Iris pigment epithelial cell (primary cell): ENCODE results near the genes SLC2A13 and PDZRN4.

DNA sequence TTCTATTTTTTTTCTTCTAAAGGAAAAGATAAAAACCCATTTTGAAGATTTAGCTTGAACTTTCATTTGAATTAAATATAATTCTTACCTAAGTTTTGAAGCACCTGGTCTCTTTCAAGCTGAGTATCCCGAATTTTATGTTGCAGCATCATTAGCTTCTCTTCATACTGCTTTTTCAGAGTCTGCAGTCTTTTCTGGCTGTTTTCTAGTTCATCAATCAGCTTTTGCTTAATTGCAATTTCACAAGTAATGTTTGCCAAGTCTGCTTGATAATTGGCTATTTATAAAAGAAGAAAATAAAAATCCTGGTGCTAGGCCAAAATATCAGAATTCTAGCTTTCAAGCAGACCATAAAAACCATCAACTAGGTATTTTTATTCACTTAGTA, 102.1 kb downstream of the KIF21A start:
- RRBS, result no CpG with 5 or more reads among the region's 1 CpG

DNA sequence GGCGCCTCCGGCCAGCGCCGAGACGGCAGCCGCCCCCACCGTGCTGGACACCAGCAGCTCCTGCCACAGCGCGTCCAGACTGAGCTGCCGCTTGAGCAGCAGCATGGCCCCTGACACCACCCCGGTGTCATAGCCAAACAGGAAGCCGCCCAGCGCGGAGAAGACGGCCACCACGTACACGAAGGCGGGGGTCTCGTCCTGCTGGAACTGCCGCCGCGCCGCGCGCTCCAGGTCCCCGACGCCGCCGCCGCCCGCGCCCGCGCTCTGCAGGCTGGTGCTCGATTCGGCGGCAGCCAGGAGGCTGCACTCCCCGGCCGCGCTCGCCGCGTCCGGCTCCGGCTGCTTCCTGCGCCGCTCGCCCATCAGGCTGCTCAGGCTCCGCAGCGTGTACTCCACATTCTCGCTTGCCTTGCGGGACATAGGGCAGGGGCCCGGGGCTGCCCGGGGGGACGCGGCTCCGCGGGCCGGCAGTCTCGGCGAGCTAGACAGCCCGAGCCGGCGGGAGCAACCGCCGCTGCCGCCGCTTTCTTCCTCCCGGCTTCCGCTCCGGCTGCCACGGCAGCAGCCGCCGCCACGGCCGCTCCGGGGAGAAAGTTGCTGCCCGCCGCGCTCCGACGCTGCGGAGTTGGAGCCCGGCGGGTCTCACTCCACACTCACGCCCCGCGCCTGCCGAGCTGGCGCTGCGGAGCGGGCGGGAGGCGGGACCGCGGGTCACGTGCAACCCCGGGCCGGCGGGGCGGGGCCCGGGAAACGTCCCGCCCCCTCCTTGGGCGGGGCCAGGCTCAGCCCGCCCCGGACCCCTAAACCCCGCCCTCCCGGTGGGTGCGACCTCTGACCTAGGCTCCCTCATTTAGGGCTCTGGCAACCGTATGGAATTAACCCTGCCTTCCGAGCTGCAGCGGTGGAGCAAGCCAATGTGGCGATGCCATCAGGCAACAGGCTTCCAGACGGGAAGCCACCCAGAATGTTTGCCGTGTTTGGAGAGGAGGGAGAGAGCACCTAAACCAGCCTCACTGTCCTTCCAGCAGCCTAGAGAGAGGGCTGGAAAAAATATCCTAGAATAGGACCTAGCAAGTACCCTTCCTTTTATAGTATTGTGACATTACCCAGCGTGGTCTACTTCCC, at the start of gene SLC2A13:
SLC2A13 (minus strand) TSS at position 693 of the 1,125 bp plus-strand sequence.
- RRBS, result 1% methylated on average over 46 of the region's 117 CpGs

GRCh38 chr12:40156005-40156345, 50.1 kb upstream of the SLC2A13 start:
- RRBS, result no CpG with 5 or more reads among the region's 2 CpGs

GRCh38 chr12:40156389-40156798, 50.5 kb upstream of the SLC2A13 start:
- RRBS, result no CpG with 5 or more reads among the region's 1 CpG

GRCh38 chr12:41187906-41189052, at the start of gene PDZRN4:
PDZRN4 (plus strand) TSS chr12:41188320.
- RRBS, result 6% methylated on average over 7 of the region's 104 CpGs

DNA sequence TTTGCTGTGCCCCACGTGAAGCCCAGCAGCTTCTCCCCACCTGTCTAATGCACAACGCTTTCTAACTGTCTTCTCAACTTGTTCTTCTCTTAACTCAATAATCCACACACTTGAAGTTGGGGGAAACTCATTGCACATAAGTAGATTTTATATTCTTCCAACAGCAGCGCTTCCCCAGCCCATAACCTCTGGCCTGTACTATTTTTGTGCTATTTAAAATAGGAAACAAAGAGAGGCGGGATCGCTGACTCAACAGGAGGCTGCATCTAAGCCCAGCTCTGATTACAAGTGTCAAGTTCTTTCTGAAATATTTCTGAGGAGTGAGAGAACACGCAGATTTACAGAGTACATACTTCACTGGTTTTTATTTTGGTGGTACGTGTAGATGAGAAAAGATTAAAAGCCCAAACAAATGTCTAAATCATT, 226.6 kb downstream of the GXYLT1 start:
- RRBS, result no CpG with 5 or more reads among the region's 7 CpGs

DNA sequence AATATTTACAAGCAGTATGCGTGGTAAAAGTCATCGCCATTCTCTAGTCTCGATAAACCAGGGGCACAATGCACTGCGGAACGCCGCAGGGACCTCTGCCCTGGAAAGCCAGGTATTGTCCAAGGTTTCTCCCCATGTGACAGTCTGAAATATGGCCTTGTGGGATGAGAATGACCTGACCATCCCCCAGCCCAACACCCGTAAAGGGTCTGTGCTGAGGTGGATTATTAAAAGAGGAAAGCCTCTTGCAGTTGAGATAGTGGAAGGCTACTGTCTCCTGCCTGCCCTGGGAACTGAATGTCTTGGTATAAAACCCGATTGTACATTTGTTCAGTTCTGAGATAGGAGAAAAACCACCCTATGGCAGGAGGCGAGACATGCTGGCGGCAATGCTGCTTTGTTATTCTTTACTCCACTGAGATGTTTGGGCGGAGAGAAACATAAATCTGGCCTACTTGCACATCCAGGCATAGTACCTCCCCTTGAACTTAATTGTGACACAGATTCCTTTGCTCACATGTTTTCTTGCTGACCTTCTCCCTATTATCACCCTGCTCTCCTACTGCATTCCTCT, 62.1 kb downstream of the PPHLN1 start:
- RRBS, result no CpG with 5 or more reads among the region's 11 CpGs

- RRBS, result no CpG with 5 or more reads among the region's 3 CpGs
These were observed 90.9 kb downstream of the PPHLN1 start for GRCh38 chr12:42416697-42417388.

GRCh38 chr12:43858889-43859589, 23.2 kb downstream of the TMEM117 start:
- RRBS, result no CpG with 5 or more reads among the region's 7 CpGs

- RRBS, result no CpG with 5 or more reads among the region's 3 CpGs
These were observed 224.3 kb downstream of the TMEM117 start for GRCh38 chr12:44060061-44060689.

- RRBS, result 5% methylated on average over 5 of the region's 36 CpGs
These were observed 747 bp upstream of the NELL2 start for GRCh38 chr12:44876649-44877475.

GRCh38 chr12:44950813-44951417, 74.8 kb upstream of the NELL2 start:
- RRBS, result no CpG with 5 or more reads among the region's 30 CpGs

- RRBS, result no CpG with 5 or more reads among the region's 4 CpGs
These were observed 18.5 kb downstream of the ANO6 start for GRCh38 chr12:45234100-45235088.

- RRBS, result no CpG with 5 or more reads among the region's 3 CpGs
These were observed 39.1 kb downstream of the ARID2 start for GRCh38 chr12:45768214-45769465.

DNA sequence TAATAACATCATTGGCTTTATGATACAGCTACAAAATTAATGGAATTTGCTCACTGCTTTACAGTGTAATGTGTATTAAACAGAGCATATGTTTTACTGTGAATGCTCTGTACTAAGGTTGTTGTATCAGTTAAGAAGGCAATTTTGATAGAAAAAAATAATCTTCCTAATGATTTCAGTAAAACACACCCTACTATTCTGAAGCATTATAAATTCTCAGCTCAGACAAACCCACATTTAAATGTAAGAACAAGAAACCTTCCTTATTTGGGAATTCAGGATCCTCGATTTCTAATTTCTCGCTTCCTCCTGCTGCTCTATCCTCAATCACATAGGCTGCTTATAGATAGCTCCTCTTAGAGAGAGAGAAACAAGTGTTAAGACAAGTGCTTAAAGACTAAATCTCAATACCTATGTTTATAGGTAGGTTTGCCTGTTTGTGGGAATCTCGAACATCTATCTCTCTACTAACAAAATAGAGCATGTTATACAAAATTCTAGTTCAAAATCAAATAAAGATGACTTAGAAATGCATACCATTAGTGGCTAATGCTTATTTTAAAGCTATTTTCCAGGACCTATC, 34.4 kb downstream of the SCAF11 start:
- RRBS, result no CpG with 5 or more reads among the region's 3 CpGs

GRCh38 chr12:46072017-46072531, 81.7 kb upstream of the SCAF11 start:
- RRBS, result no CpG with 5 or more reads among the region's 6 CpGs

- RRBS, result no CpG with 5 or more reads among the region's 10 CpGs
These were observed 134.7 kb upstream of the SCAF11 start for GRCh38 chr12:46125028-46125590.

DNA sequence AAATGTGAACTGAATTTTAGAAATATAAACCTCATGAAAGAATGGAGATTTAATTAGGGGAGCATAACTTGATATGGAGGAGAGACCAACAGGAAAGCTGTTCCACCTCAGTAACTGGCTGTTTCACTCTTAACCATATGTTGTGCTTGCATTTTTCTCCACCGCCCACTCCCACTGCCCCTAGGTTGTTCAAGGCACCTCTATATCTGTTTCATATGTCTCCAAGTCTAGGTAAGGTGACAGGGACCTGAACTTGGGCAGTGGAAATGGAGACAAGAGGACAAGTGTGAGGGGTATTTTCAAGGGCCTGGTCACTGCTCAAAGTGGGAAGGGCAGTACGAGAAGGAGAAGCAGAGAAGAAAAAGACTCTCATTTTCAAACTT, 3.2 kb downstream of the SLC38A1 start:
- RRBS, result no CpG with 5 or more reads among the region's 2 CpGs

DNA sequence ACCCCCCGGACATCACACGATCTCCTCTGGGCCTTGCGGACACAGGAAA, 973 bp downstream of the SLC38A1 start:
- RRBS, result 4% methylated on average over 3 of the region's 3 CpGs

GRCh38 chr12:46373212-46374440, 1.1 kb upstream of the SLC38A2 start:
- RRBS, result 1% methylated on average over 7 of the region's 37 CpGs